Subcutaneous adipose tissue (tissue), 3 donors: ENCODE data around the genes WFS1, PPP2R2C and MRFAP1.

DNA sequence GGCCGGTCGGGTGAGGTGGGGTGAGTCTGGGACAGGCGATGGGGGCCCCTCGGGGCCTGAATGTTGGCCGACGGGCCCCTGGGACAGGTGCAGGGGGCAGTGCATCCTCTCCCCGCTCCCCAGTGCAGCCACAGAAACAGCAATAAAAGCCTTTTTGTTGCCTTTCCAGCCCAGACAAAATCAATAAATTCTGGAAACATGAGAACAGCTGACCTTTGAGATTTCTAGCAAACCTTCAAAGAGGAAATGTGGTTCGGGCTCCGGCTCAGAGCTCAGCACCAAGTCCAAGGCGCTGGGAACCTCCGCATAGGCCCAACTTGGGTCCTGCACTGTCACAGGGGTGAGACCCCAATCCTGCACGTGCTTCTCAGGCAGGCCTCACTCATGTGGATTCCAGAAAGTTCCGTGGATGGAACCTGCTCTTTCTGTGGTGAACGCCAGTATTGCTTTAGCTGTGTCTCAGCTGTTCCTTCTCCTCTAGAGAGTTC lies 18.5 kb downstream of the ADRA2C start:
- PRO-cap = no peak
- RAMPAGE, long total RNA, 3 experiments = no peak in any of the 3 experiments

DNA sequence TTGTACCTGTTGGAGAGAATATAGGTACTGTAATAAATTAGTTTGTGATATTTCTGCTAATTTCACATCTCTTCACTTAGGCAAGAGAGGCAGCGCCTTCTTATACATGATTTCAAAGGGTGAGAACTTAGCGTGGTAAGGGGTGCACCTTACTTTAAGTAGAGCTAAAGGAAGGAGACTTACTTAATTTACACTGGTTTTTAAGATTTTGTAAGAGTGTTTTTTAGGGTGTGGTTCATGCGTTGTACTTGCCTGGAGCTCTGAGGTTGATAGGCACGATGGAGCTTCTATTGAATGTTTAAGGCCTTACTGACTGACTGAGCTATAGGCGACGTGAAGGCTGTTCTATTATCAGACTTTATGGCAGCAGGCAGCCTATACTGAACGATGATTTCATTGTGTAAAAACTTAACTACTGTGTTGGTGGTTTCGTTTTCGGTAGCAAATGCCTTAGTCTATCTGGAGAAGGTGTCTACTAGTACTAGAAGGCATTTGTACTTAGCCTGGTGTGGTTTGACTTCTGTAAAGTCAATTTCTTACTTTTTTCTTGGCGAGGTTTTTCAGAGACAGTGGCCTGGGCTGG lies 194.5 kb downstream of the OTOP1 start:
- PRO-cap = no peak
- RAMPAGE, long total RNA, 3 experiments = no peak in any of the 3 experiments

DNA sequence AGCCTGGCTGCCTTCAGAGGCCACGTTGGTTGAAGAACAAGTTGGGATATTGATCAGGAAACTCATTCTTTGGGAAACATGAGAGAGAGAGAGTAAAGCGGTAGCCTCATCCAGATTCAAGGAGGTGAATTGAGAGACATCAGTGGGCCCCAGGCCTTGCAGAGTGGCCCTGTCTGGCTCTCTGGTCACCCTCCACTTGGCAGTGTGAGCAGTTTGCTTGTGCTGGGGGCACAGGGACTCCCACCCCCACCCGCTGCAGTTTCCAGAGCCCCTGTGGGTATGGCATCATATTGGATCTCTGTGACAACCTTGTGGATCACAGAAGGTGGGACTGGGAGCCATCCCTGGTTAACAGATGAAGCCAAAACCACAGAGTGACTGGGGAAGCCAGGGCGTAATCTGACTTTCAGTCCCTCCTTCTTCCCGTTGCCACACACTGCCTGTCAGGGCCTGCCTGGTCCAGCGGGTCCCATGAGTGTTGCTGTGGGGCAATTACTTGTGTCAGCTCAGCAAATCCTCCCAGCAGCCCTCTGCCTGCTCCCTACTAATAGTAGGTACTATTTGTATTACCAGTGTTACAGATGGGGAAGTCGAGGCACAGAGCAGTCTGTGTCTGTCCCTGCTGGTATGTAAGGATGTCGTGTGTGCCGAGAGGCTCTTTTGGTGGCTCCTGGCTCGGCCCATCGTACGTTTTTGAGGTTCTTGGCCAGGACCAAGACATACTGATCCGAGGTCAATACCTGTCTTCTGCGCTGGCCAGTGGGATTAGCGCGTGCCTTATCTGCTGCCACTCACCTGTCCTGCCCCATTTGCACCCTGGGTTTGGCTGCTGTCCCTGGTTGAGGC lies 5.6 kb downstream of the NSG1 start:
- PRO-cap = no peak
- RAMPAGE, long total RNA, 3 experiments = no peak in any of the 3 experiments

DNA sequence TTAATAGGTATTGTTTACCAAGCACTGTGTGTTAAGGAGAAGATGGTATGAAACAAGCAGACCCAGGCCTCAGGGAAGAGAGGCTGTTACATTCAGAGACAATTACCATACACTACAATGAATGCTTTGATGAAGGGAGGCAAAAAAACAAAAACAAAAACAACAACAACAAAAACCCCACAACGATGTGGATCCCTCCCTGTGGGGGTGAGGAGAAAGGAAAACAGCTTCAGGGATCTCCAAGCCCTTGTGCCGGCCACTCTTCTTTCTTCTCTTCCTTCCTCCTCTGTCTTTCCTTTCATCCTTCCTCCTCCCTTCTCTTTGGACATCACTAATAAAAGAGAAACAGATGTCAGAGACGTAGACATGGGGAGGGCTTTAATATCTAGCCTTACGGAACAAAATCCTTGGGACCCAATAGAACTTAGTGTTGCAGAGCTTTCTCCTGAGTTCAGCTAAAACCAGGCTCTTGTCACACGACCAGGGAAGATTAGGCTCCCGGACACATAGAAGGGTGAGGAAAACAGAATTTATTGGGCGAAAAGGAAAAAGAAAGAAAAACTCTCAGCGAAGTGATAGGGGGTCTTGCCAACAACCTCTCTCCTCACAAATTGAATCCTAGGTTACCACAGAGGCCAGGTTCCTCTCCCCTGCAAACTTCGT lies 18.8 kb upstream of the STX18 start:
- PRO-cap = no peak
- RAMPAGE, long total RNA, 3 experiments = no peak in any of the 3 experiments

GRCh38 chr4:5568384-5568849 lies 139.9 kb downstream of the EVC2 start:
- PRO-cap = no peak
- RAMPAGE, long total RNA, 3 experiments = start-site peak on the minus strand in 1 of 3 experiments, at chr4:5568502-5568619 at its widest, 13 reads per replicate

DNA sequence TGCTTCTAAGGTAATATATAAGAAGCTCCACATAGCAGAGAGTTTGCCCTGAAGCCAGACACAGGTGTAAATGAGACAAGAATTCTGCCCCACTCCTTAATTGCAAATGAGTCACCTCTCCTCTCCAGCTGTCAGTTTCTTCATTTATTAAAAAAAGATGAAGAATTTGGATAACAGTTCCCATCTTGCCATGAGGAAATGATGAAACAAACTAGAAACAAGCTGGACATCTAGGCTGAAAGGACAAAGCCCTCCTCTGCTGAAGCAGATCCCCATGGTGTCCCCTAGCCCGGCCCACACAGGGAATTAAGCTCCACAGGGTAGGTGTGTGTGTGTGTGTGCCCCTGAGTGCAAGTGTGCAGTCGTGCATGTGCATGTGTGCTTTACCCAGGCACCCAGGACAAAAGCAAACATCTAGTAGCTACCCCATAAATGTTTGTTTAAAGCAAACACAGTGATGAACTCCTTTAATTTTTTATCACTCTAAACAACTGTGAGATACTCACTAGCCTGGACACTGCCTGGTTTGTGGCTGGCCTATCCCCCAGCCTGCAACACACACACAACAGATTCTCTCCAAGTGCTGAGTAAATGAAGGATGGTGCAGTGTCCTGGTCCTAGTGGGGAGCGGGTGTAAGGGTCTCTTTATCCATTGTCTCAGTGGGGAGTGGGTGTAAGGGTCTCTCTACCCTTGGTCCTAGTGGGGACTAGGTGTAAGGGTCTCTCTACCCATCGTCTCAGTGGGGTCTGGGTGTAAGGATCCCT lies 853 bp upstream of the EVC start:
- PRO-cap = no peak
- RAMPAGE, long total RNA, 3 experiments = no peak in any of the 3 experiments

- PRO-cap = no peak
- RAMPAGE, long total RNA, 3 experiments = no peak in any of the 3 experiments
Observed at GRCh38 chr4:5869807-5870670, 22.8 kb downstream of the CRMP1 start.

DNA sequence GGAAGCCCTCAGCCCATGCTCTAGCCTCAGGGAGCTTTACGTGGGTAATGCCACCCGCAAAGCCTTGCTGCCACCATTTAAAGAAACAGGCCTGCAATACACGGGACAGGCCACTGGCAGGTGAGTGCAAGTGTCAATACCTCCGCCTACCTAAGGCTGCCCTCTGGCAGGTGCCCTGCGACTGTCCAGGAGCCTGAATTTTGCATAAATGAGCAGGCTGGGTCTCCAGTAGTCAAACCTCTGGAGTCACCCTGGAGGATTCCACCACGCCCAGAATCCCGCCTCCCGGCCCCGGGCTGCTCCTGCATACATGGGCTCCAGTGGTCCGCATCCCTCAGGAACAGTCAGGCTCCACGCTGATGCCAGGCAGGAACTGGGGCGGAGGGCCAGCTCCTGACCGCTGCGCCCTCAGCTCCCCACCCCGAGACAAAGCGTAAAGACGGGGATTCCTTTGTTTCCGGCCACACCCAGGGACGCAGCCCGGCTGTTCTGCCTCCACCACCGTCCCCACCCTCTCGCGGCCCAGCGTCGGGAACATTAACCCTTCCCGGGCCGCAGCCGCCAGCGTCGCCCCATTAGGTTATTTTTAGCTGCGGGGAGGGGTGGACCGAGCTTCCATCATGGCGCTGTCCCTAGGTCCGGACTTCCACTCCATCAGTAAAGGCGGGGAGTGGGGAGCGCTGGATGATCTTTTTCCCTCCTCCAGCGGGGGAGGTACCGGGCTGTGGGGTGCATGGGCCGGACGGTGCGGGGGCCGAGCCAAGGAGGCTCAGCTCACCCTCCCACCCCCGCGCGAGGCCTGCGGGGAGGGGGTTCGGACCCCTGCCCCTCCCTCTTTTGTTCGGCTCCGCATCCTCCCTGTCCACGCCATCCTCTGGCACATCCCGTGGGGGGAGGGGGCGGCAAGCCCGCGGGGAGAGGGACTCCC lies 5.5 kb downstream of the CRMP1 start:
- PRO-cap = no peak
- RAMPAGE, long total RNA, 3 experiments = no peak in any of the 3 experiments

DNA sequence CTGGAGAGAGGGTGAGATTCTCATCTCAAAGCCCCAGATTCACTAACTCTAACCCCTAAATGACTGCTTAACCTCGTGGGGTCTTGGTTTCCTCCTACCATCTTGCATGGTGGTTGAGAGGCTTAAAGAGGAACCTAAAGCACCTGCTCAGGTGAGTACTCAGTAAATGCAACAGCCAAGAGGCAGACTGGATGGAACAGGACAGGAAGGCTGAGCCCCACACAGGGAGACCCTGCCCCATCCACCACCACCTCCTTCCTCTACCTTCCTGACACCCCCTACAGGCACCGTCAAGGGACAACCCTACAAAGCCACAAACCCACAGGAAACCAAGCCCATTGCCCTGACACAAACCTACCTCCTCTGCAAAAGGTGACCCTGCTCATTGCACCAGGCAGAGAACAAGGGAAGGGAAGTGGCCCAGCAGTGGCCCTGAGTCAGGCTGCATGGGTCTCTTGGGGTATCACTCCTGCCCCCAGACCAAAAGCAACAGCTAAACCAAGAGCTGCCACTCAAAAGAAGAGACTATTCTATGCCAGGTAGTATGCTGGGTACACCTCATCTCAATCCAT lies 21.1 kb downstream of the JAKMIP1 start:
- PRO-cap = no peak
- RAMPAGE, long total RNA, 3 experiments = no peak in any of the 3 experiments

- PRO-cap = no peak
- RAMPAGE, long total RNA, 3 experiments = no peak in any of the 3 experiments
Observed at GRCh38 chr4:6199435-6200061, 801 bp downstream of the JAKMIP1 start.

GRCh38 chr4:6223015-6223340 lies 22.6 kb upstream of the JAKMIP1 start:
- PRO-cap = no peak
- RAMPAGE, long total RNA, 3 experiments = no peak in any of the 3 experiments

- PRO-cap = bidirectional peak, plus-strand start at chr4:6269850, minus-strand start at chr4:6269584
- RAMPAGE, long total RNA, 3 experiments = start-site peak on the plus strand in 3 of 3 experiments, at chr4:6269879-6269896 at its widest, 53 to 100 reads per replicate
Observed at GRCh38 chr4:6269370-6270168, at the start of gene WFS1. TSS of gene WFS1 (plus strand) at chr4:6269850.

DNA sequence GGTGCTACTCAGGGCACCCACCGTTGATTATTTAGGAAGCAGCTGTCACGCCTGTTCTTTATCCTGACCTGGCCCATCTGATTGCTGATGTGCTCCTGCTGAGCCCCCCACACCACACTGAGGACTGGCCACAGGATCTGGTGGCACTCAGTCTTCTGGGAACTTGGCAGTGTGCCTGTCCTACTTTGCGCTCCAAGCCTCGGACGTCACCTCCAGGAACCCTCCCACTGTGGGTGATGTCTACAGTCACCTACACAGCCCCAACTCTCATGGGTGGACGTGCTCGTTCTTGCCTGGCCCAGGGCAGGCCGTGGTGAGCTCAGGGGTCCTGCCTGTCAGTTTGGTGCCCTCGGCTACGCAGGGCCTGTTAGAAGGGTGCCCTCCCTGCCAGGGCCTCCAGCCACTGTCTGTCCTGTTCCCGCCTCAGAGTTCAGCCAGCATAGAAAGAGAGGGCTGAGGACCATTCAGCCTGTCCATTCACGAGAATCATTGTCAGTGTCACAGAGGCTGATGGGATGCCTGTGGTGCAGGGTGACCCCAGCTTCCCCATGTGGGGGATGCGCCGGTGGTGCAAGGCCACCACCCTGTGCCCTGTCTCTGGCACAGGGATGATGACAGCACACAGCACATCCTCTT lies 12.2 kb downstream of the WFS1 start:
- PRO-cap = bidirectional peak, plus-strand start at position 253 of the sequence, minus-strand start at position 119 of the sequence
- RAMPAGE, long total RNA, 3 experiments = no peak in any of the 3 experiments

GRCh38 chr4:6472396-6473004 lies at the start of gene PPP2R2C:
TSS of gene PPP2R2C (minus strand) at chr4:6472614.
- PRO-cap = unidirectional peak, minus-strand start at chr4:6472595
- RAMPAGE, long total RNA, 3 experiments = no peak in any of the 3 experiments

GRCh38 chr4:6640619-6641737 lies at the start of gene MRFAP1:
TSS of gene MRFAP1 (plus strand) at chr4:6640685.
- PRO-cap = bidirectional peak, plus-strand start at chr4:6640685, minus-strand start at chr4:6640531; unidirectional peak, minus-strand start at chr4:6641301; unidirectional peak, minus-strand start at chr4:6641413
- RAMPAGE, long total RNA, 3 experiments = start-site peak on the plus strand in 3 of 3 experiments, at chr4:6640693-6641054 at its widest, 22 to 86 reads per replicate

- PRO-cap = no peak
- RAMPAGE, long total RNA, 3 experiments = no peak in any of the 3 experiments
Observed at GRCh38 chr4:6641738-6642431, 1.4 kb downstream of the MRFAP1 start.

DNA sequence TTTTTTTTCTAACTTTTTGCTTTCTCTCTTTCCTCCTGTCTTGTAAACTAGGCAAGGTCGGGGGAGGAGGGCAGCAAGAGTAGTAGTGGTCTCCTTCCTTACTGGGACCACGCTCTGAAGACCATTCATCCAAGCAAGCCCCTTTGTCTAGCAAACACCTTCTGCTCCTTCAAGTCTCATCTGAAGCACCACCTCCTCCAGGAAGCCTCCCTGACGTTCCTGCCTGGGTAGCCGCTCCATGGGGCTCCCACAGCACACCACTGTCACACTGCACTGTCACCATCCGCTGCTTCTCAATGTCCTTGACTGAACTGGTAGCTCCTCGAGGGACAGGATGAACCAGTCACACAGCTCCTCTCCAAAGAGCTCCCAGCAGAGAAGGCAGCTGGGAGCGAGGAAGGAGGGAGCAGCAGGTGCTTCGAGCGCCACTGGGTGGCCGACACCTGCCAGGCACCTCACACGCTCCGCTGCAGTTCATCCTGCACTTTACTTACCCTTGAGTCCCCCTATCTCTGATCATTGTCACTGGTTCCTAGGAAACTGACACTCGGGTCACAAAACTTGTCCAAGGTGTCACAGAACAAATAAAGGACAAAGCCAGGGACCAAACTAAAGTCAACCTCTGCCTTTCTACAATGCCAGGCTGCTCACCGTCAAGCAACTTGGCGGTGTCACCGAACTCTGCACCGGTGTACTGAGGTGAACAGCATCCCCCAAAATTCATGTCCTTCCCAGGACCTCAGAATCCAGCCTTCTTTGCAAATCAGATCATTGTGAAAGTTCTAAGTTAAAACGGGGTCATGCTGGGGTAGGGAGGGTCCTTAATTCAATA lies 5.7 kb upstream of the S100P start:
- PRO-cap = no peak
- RAMPAGE, long total RNA, 3 experiments = no peak in any of the 3 experiments

- PRO-cap = no peak
- RAMPAGE, long total RNA, 3 experiments = no peak in any of the 3 experiments
Observed at GRCh38 chr4:6767663-6768177, 14.8 kb upstream of the KIAA0232 start.

DNA sequence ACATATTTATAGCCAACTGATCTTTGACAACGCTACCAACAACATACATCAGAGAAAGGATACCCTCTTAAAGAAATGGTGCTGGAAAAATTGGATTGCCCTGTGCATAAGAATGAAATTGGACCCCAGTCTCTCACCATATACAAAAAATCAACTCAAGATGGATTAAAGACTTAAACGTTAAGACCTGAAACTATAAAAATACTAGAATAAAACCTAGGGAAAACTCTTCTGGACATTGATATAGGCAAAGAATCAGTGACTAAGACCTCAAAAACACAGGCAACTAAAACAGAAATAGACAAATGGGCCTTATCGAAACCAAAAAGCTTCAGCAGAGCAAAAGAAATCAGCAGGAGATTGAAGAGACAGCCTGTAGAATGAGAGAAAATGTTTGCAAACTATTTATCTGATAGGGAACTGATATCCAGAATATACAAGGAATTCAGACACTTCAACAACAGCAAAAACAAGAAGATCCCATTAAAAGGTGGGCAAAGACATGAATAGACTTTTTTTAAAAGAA lies 27.8 kb downstream of the KIAA0232 start:
- PRO-cap = no peak
- RAMPAGE, long total RNA, 3 experiments = no peak in any of the 3 experiments

DNA sequence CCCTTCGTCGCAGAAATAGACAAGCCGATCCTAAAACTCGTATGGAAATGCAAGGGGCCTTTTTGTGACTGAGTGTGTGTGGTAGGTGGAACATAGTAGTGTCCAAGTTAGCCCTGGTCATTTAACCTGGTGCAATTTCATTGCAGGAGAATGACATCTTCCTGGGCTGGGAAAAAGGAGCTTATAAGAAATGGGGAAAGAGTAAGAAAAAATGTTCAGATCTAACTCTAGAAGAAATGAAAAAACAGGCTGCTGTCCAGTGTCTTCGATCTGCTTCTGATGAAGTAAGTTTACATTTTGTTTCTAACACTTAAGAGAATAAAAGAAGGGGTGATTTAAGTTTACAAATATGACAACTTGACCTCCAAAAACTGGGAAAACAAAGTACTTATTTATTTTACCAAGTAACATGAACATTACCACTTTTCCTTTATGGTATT lies 59.4 kb downstream of the KIAA0232 start:
- PRO-cap = no peak
- RAMPAGE, long total RNA, 3 experiments = no peak in any of the 3 experiments